Hematopoietic multipotent progenitor cell (in vitro differentiated cells): ENCODE data around the gene SPNS2.

DNA sequence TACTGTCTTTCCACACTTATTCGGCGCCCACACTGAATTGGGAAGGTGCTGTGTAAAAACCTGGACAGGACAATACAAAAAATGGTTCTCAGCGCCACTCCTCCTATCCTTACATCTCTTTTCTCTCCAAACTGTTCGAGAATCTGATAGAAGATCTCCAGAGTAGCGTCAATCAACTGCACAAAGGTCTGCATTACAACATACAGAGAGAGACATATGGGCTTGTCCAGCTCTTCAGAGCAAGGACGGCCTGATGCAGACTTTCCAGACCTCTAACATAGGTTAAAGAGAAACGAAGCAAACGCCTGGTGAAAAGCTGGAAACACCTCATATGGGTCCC lies 753 bp downstream of the ZZEF1 start:
- CAGE, long polyA plus RNA = no peak

GRCh38 chr17:4161085-4162293 lies 18.5 kb downstream of the CYB5D2 start:
- CAGE, long polyA plus RNA = no peak

DNA sequence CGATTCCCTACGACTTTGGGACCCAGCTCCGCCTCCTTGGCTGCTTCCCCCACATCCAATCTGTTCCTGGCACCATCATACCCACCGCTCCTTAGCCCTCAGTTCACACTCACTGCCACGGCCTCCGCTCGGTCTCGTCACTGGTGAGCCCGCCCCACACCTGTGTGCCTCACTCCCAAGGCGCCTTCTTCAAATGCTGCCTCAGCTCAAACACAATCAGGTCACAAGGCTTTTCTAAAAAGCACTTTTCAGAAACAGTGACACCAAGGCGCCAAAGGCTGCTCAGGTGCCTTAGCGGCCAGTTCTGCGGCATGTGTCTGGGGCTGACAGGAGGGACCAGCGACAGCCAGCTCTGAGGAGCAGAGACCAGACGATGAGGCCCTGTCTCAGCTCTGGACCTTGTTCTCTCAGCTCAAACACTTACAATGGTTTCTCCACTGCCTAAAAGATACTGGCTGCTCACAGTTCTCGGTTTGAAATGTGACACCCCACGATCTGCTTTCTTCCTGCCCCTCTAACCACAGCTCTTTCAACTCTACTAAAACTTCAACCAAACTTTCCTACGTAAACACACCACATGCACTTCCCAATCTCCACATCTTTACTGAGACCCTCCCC lies 33.1 kb downstream of the CYB5D2 start:
- CAGE, long polyA plus RNA = no peak

- CAGE, long polyA plus RNA = no peak
These were observed 31.6 kb downstream of the ANKFY1 start for GRCh38 chr17:4232123-4232730.

DNA sequence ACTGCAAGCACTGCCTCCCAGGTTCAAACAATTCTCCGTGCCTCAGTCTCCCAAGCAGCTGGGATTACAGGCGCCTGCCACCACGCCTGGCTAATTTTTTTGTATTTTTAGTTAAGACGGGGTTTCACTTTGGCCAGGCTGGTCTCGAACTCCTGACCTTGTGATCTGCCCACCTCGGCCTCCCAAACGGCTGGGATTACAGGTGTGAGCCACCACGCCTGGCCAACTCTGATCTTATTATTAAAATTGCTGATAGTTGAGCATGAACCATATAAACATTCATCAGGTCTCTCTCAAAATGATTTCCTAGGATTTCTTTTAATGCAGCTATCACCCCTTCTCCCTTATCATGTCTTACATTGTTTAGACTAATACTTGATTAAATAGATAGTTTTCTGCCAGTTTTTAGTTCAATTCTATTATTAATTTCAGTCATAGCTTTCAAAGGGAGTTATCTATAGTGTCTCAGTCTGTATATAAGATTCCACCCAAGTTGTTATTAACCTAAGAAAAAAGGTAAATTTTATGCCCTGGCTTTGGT lies 23.5 kb upstream of the ANKFY1 start:
- CAGE, long polyA plus RNA = no peak

- CAGE, long polyA plus RNA = no peak
These were observed at the start of gene SPNS2 for GRCh38 chr17:4498386-4499021. TSS of gene SPNS2 (plus strand) at chr17:4498881.

GRCh38 chr17:4586041-4586724 lies 1.9 kb downstream of the SMTNL2 start:
- CAGE, long polyA plus RNA = no peak

- CAGE, long polyA plus RNA = no peak
These were observed 7.3 kb downstream of the SMTNL2 start for GRCh38 chr17:4591532-4592178.

GRCh38 chr17:4607866-4608223 lies 23.5 kb downstream of the SMTNL2 start:
- CAGE, long polyA plus RNA = no peak

- CAGE, long polyA plus RNA = no peak
These were observed 10.2 kb upstream of the MED11 start for GRCh38 chr17:4721093-4721413.

GRCh38 chr17:4945623-4946205 lies 2.6 kb downstream of the PFN1 start:
- CAGE, long polyA plus RNA = start-site peak on the plus strand at chr17:4945843-4945883, 45 reads

DNA sequence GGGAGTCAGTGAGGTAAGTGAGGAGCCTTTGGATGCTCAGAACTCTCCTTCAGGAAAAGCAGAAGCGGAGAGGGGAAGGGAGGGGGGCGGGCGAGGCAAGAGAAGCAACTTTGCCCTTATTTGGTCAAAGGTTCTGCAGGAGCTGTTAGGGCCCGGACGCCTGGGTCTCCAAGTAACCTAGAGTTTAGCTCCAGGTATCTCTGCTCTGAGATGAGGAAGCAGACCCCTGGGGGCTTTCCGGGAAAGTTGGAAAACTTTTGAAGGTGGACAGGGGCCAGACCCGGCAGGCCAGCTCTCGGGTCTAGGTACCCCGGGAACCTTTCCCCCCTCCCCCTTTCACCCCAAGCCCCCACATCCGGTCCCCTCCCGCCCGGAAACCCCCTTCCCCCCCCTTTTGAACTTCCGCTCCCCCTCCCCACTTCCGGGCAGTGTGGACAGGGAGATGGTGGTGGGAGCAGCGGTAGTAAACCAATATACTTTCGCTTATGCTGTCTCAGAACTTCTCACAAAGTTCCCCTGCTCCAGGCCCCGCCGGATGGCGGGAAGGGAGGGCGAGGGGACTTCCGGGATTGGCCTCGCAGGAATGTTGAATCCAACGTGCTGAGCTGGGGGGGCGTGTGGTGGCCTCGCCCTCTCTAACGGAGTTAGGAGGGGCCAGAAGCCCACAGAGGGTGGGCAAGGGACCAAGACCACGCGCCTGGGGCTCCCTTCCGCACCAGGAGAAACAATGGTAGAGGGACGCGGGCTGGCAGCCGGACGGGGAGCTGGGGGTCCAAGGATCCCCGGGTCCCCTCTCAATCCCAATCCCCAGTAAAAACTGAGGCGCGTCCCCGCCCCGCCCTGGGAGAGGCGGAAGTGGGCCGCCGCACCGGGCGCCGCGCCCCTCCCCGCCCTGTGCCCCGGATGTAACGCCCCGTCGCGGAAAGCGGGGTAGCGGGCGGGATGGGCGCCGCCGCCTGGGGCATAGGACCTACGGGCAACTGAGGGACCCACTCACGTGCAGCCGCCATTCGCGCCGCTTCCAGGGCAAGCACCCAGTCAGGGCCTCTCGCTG lies 884 bp downstream of the PFN1 start:
- CAGE, long polyA plus RNA = no peak

DNA sequence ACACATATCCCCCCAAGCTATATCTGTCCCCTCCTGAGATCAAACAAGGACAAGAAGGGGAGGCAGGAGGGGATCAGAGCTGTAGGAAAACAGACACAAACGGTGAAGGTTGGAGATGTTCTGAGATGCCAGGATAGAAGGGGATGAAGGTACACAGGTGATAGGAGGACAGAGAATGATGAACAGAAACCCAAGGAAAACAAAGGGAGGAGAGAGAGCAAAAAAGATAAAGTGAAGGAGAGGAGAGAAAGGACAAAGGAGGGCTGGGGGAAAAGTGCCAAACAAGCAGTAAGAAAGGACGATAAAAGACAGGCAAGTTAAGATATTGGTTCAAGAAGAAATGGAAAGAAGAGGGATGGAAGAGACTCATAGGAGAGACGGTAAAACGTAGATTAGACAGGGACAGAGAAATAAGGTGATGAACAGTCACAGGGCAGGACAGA lies 7.5 kb upstream of the SPAG7 start:
- CAGE, long polyA plus RNA = no peak

GRCh38 chr17:4986229-4986811 lies 1.2 kb downstream of the CAMTA2 start:
- CAGE, long polyA plus RNA = no peak

GRCh38 chr17:4988713-4989297 lies 1.3 kb upstream of the CAMTA2 start:
- CAGE, long polyA plus RNA = no peak

GRCh38 chr17:5023354-5024679 lies 11.4 kb downstream of the SLC52A1 start:
- CAGE, long polyA plus RNA = no peak

- CAGE, long polyA plus RNA = no peak
These were observed 9.8 kb downstream of the ZNF594 start for GRCh38 chr17:5181625-5182436.

- CAGE, long polyA plus RNA = no peak
These were observed 14.0 kb downstream of the NUP88 start for GRCh38 chr17:5405389-5405865.

DNA sequence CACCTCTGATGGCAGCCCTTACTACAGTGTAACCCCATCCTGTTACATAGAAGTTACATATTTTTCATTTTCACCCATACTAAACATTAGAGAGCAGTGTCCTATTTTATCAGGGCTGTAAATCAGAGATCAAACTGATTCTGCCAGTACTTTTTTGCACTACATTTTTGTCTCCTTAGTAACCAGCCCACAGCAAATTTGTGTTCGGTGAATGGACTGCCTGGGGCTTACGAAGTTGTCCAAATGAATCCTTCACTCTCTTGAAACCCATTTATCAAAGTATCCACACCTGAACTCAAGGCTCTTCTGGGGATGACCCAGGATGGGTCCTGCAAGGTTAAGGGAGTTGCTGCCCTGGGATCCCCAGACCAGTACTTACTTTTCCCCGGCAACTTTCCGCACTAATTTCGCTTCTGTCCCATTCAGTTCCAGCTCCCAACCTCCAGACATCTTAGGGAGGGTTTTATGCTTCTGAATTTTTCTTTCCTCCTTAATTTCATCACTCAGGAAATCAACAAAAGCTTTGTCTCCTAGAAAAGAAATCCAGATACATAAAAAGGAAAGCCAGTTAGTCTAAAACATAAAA lies 1.1 kb downstream of the C1QBP start:
- CAGE, long polyA plus RNA = no peak

GRCh38 chr17:5649142-5649531 lies 64.8 kb upstream of the NLRP1 start:
- CAGE, long polyA plus RNA = no peak